H9 (cell line): ENCODE data around the genes ANGPTL3 and ALG6.

DNA sequence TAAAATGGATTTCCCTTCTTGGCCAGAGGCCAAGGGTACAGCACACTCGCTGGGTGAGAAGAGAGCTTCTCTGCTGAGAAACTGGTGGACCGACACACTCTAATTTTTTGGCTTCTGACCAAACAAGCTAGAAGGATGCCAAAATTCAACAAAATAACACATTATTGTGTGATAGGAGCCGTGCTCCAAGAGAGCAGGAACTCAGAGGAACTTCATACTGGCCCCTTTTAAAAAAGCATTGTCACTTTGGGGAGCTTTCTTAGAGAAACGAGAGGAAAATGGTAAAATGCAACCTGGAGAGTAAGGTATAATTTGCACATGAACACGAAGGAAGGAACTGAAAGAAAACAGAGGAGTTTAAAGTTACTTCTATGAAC is 102.2 kb downstream of the NFIA start:
- PRO-cap, result no peak

GRCh38 chr1:61318057-61319059 is 236.0 kb downstream of the NFIA start:
- PRO-cap, result no peak

GRCh38 chr1:61455362-61456147 is 269.4 kb downstream of the TM2D1 start:
- PRO-cap, result no peak

GRCh38 chr1:61491422-61491612 is 233.6 kb downstream of the TM2D1 start:
- PRO-cap, result no peak

DNA sequence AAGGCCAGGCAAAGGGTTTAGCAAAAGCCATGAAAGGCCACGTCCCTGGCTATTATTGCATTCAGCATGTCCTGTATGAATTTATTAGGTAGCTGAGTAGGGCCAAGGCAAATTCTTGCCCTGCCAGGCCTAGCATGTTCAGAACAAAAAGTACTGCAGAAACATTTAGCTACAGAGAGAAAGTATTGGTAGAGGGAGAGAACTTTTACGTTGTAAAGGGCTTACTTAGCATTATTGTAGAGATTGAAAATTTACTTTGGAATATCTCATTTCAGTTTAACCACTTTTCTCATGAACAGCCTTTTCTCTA is 94.4 kb downstream of the PATJ start:
- PRO-cap, result no peak

- PRO-cap, result no peak
These were observed 17.7 kb upstream of the KANK4 start for GRCh38 chr1:62336886-62337445.

GRCh38 chr1:62435661-62436180 is 1.1 kb upstream of the USP1 start:
- PRO-cap, result no peak

GRCh38 chr1:62597310-62597913 is at the start of gene ANGPTL3:
Gene ANGPTL3 (plus strand): TSS chr1:62597520.
- PRO-cap, result no peak

DNA sequence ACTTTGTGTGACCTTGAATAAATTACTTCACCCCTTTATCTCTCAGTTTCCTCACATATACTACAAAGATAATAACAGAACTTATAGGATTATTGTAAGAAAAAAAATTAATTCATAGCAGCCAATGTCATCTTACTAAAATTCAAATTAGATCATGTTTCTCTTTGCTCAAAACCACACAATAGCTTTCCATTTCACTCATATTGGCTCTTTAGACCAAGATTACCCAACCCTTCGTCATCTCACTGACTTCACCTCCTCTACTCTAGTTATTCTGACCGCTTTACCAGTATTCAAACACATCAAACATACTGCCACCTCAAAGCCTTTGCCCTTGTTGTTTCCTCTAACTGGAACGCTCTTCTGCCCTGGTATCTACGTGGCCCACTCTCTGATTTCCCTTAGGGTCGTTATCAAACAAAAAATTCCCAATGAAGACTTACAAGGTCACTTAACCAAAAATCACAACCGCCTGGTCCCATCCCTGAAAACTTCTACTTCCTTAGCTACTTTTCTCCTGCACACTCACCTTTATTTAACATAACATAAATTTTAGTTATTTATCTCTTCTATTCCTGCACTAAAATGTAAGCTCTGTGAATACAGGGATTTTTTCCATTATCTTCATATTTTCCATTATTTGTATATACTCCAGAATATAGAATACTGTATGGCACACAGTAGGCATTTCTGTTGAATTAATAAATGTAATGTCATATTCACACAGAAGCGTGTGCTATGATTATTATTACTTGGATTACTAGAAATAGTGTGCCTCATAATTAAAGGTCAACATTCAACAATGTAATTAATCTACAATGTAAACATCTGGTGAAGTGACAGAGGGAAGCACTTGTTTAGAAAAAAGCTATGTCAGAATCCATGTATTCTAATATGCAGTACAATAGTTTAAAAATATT is 1.9 kb downstream of the ANGPTL3 start:
- PRO-cap, result no peak

DNA sequence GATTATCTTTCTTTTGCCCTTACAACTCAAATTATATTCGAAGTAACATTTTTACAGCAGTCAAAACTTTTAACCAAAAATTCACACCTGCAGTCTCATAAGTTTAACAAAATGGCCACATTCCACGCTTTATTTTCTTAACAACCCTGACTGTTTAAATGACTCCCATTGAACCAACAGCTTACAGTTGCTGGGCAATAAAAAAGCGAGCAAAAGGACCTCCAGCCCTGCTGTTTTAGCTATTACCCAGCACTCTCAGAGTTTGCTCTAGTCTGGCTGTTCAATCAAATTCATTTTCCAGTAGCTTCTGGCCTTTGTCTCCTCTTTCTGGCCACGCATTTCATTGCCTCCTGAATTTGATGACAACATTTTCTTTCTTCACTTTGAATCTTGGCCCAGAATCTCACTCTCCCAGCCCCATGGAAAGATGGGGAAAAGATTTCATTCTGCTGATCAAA is 44.1 kb upstream of the DOCK7 start:
- PRO-cap, result no peak

GRCh38 chr1:63367128-63368213 is at the start of gene ALG6:
Gene ALG6 (plus strand): TSS chr1:63367627.
- PRO-cap, result bidirectional peak, plus-strand start at chr1:63367668, minus-strand start at chr1:63367400; bidirectional peak, plus-strand start at chr1:63367892, minus-strand start at chr1:63367936; unidirectional peak, minus-strand start at chr1:63368067

DNA sequence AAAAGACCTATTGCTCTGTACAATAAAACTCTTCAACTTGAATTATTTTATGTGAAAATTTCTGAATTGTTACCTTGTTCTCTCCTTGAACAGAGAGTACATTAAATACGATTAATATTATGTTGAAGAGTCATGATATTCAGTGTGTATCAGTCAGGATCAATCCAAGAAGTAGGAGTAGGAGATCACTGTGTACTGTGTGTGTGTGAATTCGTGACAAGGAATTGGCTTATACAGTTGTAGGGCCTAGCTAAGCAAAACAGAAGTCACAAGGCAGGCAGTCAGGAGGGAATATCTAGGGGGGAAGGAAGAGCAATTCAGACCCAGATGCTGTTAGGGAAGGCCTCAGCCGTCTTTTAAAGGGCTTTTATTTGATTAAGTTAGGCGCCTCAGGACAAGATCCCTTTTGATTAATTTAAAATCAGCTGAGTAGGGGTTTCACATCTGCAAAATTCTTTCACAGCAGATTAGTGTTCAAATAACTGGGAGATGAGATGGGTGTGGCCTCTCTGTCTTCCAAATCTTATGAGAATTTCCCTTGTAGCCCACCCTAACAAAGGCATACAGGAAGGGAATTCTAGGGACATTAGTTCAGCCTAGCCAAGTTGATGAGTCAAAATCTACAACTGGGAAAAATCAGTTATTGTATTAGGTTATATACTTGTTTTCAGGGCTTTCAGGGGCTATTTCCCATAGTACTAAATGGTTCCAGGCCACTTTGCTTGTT is 47.3 kb downstream of the ALG6 start:
- PRO-cap, result no peak

DNA sequence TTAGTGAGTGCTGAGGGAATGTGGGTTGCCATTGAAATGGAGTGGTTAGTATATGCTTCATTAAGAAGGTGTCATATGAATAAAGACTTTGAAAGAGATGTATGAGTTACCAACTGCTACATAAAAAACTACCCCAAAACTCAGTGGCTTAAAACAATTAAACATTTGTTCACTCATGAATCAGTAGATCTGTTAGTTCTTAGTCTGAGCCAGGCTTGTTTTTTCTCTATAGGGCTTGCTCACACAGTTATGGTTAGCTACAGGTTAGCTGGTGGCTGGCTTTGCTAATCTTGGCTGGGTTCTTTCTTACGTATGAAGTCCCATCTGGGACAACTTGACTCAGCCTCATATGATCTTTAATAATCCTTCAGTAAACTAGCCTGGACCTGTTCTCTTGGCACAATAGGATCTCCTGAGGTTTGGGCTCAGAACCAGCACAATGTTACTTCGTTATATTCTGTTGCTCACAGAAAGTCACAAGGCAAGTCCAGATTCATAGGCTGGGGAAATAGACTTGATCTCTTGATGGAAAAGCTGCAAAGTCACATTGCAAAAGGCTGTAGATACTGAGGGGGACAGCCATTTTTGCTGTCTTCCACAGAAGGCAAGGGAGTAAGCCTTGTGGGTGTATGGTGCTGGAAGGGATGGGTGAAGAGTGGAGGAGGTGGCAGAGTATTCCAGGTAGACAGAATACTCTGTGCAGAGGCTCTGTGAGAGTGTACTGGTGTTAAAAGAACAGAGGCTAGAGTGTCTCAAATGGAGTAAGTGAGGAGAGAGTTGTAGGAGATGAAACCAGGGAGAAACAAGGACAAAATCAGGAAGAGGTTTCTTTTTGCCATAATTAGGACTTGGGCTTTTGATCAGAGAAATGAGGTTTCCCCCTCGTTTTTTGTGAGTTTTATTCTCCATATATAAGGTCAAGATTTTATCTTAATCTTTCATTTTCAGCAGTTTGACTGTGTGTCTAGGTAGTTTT is 24.4 kb downstream of the EFCAB7 start:
- PRO-cap, result no peak

- PRO-cap, result no peak
These were observed 519 bp upstream of the PGM1 start for GRCh38 chr1:63592786-63592998.

DNA sequence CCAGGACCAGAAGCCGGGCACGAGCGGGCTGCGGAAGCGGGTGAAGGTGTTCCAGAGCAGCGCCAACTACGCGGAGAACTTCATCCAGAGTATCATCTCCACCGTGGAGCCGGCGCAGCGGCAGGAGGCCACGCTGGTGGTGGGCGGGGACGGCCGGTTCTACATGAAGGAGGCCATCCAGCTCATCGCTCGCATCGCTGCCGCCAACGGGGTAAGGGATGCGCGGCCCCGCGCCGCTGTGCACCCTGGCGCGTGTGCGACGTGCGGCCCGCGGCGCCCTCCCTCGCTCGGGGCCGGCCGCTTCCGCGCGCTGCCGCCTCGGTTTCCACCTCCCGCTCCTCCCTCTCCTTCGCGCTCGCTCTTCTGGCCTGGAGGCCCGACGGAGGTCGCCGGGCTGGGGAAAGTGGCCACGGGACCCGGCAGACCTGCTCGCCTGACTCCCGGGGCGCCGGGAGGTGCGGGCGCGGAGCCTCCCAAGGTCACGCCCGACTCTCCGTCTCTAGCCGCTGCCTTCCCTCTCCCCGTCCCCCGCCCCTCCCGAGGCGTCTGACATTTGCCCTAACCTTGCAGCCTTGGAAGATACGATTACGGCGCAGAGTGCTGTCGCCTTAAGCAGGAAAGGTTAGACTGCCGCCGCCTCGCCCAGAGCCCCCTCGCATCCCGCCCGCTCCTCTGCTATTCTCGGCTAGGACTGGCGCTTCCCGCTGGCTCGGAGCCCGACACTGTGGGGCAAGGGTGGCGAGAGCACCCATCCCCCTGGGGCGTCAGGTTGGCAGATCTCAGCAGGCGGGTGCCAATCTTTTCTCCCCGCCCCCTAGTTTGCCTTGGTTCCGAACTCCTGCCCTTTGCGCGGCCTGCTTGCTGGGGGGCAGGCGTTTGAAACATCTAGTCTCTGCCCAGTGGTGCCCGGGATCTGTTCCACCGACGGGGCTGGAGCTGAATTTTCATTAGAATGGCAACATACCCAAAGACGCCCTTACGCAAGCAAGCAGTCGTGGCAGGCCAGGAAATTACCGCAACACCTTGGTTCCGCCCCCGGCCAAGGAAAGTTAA is 639 bp downstream of the PGM1 start:
- PRO-cap, result bidirectional peak, plus-strand start at position 286 of the sequence, minus-strand start at position 122 of the sequence; bidirectional peak, plus-strand start at position 625 of the sequence, minus-strand start at position 548 of the sequence; bidirectional peak, plus-strand start at position 982 of the sequence, minus-strand start at position 693 of the sequence

DNA sequence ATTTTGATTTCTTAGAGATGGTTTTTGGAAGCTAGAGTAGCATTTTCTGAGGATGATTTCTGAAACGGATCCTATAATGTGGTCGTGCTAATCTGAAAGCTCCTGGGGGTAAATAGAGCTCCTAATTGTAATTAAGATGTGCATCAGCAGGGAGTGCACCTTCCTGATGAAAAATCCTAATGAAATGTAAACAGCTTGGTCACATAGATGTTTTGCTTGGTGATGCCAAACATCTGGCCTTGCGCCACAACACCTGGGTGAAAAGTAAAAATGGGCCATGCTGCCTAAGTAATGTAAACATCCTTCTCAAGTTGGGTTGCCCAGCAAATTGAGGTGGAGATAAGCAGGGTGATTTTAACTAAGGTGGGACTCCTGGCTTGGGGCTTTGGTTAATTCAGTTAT is 1.9 kb downstream of the ROR1 start:
- PRO-cap, result no peak

DNA sequence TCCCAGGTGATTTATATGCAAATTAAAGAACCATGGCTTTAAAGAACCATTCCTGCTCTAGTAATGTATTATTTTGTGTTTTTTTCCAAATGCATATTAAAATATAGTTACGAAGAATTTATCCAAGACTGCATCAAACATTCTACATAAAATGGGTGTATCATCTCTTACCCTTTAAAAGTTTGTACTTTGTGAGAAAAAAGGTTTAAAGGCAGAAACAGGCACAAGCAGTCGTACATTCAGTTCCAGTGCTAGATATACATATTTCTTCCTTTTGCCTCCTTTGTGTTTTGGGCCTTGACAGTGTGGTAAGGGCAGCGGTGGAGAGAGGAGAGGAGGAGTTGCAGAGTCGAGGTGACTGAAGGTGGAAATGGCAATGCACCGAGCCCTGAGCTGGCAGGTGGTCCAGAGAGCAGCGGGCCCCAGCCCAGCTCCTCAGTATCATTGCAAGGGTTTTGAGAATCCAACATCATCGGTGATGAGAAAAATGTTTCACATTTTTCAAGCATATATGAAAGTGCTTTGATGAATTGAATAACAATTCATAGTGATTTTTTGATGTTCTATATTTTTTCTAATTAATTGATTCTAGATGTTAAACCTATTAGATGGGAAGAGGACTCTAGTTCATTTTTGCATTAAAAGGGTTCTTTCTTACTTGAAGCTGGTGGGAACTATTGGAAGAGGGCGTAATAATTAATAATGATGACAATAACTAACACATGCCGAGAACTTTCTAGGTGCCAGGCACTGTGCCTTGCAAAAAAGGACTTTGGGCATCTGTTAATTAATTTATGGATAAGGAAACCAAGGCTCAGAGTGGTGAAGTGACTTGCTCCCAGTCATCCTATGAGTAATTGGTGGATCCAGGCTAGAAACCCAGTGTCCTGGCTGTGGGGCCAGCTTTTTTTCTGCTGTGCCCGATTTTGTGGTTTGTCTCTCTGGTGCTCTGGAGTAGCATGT is 22.9 kb downstream of the ROR1 start:
- PRO-cap, result no peak

- PRO-cap, result no peak
These were observed 132.5 kb upstream of the UBE2U start for GRCh38 chr1:64070844-64071469.

DNA sequence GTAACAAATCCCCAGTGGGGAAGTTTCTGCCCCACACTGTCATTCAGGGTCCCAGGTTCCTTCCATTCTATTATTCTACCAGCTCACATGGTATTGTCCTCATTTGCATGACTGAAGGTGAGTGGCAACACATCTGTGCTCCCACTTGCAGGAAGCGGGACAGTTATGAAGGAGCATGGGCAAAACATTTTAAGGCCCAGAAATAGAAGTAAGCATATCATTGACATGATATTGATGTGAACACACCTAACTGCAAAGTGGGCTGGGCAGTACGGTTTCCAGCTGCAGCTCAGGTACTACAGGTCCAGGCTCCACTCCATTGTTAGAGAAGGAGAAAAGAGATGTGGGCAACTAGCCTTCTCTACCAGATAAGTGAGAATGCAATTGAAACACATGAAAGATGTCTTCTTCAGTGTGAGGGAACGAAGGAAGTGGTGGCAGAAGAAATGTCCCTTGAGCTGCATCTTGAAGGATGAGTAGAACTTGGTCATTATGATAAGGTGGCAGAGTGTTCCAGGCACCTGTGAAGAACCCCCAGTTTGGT is 128.8 kb upstream of the CACHD1 start:
- PRO-cap, result unidirectional peak, plus-strand start at position 301 of the sequence

GRCh38 chr1:64745605-64746321 is 888 bp downstream of the RAVER2 start:
- PRO-cap, result unidirectional peak, minus-strand start at chr1:64745727; unidirectional peak, minus-strand start at chr1:64745940